GM12892 (cell line): Measurements from ENCODE around the gene FAM162B.

GRCh38 chr6:111808418-111808839, 64.8 kb downstream of the FYN start:
- RRBS, result no CpG with 5 or more reads among the region's 6 CpGs

DNA sequence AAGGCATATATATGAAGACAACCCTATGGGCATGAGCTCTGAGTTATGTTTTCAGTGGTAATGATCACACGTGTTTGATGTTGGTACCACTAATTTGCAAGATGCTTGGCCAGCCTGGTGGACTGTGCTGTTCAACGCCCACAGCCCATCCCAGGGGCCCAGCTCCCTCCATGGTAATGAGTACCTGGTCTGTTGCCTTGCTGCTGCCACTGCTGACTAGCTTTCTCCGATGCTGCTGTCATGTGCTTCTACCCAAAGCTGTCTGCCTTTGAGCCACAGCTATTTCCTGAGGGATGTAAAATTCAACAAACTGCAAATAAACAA, 54.9 kb downstream of the FYN start:
- RRBS, result no CpG with 5 or more reads among the region's 3 CpGs

GRCh38 chr6:111869929-111870577, 3.2 kb downstream of the FYN start:
- RRBS, result no CpG with 5 or more reads among the region's 7 CpGs

DNA sequence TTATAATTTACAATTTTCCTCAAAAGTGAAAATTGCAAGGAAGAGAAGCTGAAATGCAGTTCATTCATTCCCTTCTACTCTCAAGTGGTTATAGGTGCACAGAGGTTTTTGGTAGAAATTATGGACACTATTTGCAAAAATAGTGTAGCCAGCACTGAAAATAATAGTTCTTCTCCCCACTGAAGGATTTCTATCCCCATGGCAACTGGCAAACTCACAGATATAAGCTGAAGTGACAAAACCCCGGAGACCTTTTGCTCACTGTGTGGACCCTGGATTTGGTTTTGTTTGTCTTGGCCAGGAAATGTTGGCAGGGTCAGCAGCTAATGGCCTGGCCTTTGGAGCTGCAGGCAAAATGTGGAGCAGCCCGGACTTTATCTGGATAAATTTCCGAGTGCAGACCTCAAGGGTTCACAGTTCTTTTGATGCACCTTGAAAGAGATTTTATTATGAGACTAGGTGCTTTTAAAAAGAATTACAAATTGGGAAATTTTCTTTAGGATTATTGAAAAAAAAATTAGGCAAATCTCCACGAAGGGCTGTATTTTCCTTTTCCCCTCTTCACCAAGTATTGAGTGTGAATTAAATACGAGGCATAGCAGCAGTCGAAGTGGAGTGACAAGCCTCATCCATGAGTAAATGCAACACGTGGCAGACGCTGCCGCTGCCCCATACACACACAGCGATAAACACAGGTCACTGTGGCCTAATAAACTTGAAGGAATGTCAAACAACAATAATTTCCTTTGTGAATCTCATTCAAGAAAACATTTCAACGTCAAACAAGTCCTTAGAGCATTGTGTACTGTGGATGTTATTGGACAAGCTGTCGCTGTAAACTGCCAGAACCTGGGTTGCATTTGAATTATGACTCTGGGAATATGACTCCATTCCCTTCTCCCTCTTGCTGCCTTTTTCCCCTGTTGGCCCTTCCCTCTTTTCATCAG, 35.2 kb upstream of the CCN6 start:
- RRBS, result no CpG with 5 or more reads among the region's 12 CpGs

- RRBS, result no CpG with 5 or more reads among the region's 8 CpGs
These were observed 238 bp upstream of the CCN6 start for GRCh38 chr6:112053711-112054021.

GRCh38 chr6:112191441-112192026, 62.8 kb downstream of the LAMA4 start:
- RRBS, result no CpG with 5 or more reads among the region's 7 CpGs

DNA sequence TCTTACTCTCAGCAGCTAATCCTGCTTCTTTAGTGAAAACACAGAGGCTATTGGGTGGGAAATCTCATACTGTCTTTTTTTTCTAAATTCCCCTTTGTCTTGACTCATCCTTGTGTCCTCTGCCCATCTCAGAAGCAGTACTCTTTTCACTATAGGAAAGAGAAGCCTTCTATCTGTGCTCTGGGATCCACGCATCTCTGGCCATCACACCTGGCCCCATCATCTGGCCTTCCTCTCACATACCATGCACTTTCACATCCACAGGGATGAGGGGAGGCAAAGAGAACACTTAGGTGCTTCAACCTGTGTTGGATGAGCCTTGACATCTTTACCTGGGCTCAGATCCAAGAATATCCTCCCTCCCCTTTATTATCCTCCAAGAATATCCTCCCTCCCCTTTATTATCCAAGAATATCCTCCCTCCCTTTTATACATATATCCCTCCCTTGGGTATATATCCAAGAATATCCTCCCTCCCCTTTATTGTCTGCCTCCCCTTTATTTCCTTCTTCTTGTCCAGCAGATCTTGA, 30.4 kb downstream of the LAMA4 start:
- RRBS, result no CpG with 5 or more reads among the region's 1 CpG

DNA sequence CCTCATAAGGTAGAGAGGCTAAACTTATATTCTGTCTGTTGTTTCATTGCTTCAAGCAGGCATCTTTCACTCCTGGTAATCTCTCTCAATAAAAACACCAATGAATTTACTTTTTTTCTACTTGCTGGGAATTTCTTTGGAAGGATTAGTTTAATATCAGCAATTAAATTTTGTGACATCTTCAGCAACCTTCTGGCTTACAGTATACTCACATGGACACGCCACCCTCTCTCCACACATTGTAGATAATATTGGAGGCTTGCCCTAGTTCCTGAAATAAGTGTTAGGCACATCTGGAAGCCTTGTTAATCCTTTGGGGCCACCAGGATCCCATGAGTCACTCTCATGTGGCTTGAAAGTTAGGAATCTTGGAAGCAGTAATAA, 20.7 kb downstream of the LAMA4 start:
- RRBS, result no CpG with 5 or more reads among the region's 1 CpG

GRCh38 chr6:112268003-112268371, 13.6 kb upstream of the LAMA4 start:
- RRBS, result no CpG with 5 or more reads among the region's 2 CpGs

- RRBS, result no CpG with 5 or more reads among the region's 3 CpGs
These were observed 610.4 kb downstream of the RFPL4B start for GRCh38 chr6:112957416-112958048.

- RRBS, result no CpG with 5 or more reads among the region's 4 CpGs
These were observed 494.8 kb upstream of the MARCKS start for GRCh38 chr6:113362363-113362820.

- RRBS, result no CpG with 5 or more reads among the region's 2 CpGs
These were observed 37.8 kb upstream of the MARCKS start for GRCh38 chr6:113819287-113819714.

GRCh38 chr6:113860467-113860706, 3.2 kb downstream of the MARCKS start:
- RRBS, result no CpG with 5 or more reads among the region's 13 CpGs

DNA sequence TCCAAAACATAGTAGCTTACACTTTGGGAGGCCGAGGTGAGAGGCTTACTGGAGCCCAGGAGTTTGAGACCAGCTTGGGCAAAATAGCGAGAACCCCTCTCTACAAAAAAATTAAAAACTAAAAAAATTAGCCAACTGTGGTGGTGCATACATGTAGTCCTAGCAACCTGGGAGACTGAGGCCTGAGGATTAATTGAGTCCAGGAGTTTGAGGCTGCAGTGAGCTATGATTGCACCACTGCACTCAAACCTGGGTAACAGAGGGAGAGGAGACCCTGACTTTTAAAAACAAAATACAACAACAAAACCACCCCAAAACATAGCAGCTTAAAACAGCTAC, 49.5 kb downstream of the MARCKS start:
- RRBS, result no CpG with 5 or more reads among the region's 2 CpGs

DNA sequence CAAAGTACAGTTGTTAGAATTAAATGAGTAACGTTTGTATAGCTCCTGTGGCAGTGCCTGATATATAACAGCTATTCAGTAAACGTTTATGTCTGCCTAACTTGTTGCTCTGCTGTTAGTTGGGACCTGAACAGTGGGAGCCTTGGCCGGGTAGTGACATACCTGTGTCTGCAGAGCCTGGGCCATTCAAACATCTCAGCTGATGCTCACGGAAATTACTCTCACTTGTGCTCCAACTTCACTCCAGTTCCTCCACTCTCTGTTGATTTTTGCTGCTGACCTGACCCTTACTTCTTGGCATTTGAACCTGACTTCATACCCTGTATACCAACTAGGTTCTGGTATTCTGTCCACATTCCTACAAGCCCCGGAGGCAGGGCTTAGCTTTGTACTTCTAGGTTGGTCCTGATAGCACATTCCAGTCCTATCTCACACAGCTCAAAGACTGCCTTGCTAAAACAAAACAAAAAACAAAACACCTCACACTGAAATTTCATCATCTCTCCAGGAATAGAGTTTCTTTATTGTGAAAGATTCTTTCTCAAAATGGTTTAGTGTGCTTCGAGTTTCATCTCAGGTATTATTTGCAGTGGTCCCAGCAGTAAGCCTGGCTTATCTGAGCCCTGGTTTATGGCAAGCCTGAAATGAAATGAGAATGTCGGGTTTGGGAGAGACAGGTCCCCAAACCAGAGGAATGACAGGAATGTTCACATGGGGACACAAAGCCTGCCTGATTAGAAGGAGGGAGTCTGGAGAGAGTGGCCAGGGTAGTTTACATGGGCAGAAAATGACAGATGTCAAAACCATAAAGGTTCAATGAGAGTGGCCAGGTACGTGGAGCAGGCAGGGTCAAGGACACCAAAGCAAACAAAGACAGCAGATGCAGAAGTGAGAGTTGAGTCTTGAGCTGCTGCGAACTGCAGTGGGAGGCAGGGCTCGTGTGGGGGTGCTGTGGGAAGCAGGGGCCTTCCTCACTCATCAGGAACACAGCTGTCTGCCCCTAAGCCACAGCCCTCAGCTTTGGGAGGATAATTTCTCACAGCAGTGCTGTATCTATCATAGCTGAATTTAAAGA, 174.2 kb upstream of the HDAC2 start:
- RRBS, result no CpG with 5 or more reads among the region's 10 CpGs

DNA sequence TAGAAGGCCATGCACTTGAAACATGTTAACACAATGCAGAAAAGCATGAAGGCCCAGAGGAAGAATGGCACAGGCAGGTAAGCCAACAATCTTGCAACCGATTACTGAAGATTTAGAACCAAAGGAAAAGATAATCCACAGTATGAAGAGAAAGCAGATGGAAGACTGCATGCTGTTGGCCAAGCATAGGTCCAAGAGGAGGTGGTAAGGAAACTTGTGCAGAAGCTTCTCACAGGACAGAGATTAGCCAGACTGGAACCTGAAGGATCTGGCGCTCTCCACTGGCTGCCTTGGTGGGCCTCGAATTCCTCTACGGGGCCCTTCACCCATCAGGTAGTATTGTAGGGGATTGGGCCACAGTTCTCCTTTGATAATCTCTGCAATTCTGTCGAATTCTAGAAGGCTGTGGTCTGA, 1.3 kb downstream of the TSPYL4 start:
- RRBS, result no CpG with 5 or more reads among the region's 5 CpGs

DNA sequence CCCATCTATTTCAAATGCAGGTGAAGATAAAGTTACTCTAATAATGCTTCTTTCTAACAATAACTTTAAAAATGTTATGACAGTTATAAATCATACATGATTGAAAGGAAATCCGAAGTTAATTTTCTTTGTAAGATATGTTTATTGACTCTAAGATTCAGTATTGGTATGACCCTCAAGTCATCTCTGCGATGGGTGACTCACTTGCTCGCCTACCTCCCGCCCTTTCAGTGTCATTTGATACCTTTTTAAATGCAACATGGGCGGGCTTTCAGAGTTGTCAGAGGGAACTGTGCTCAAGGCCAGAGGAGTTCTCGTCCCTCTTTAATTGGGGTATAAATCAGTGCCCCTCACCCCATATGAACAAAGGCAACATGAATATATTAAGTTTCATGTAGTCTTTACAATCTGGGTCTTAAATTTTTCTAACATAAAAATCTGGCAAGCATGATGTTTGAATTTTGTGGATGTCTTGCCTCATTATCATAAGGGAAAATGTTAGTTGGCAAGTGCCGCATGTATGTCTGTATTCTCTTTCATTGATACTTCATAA, 35.3 kb downstream of the DSE start:
- RRBS, result no CpG with 5 or more reads among the region's 7 CpGs

GRCh38 chr6:116411136-116411547, 40.4 kb downstream of the DSE start:
- RRBS, result no CpG with 5 or more reads among the region's 5 CpGs

- RRBS, result 18% methylated on average over 18 of the region's 89 CpGs
These were observed at the start of gene FAM162B for GRCh38 chr6:116765045-116766101. TSS of gene FAM162B (minus strand) at chr6:116765719.